ENCODE data around the genes OR4K17, TTC5, OSGEP, NDRG2 and RNASE8.

GRCh38 chr14:20110587-20110898 is at the start of gene OR4K17:
OR4K17 (plus strand) TSS chr14:20110739.
- PRO-cap: no peak
- RAMPAGE, long total RNA, 4 experiments: no peak in any of the 4 experiments

GRCh38 chr14:20305318-20306288 is at the start of gene TTC5:
TTC5 (minus strand) TSS chr14:20305951.
- PRO-cap: no peak
- RAMPAGE, long total RNA, 4 experiments: start-site peak on the minus strand in 4 of 4 experiments, at chr14:20305935-20305957 at its widest, 31 to 99 reads per replicate

DNA sequence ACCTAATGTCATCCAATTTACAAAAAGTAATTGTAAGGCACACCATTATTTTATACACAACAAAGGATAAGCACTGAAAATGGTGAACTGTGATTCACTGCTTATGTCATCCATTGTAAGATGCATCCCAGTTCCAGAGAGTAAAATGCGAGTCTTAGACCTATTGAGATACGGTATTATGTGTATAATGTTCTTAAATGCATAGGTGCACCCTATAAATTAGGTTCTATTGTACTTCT is 405 bp downstream of the PARP2 start:
- PRO-cap: no peak
- RAMPAGE, long total RNA, 4 experiments: no peak in any of the 4 experiments

GRCh38 chr14:20376130-20376739 is 32.8 kb downstream of the PARP2 start:
- PRO-cap: no peak
- RAMPAGE, long total RNA, 4 experiments: no peak in any of the 4 experiments

- PRO-cap: no peak
- RAMPAGE, long total RNA, 4 experiments: no peak in any of the 4 experiments
Observed at GRCh38 chr14:20418354-20418996, 5.2 kb upstream of the TEP1 start.

- PRO-cap: no peak
- RAMPAGE, long total RNA, 4 experiments: start-site peak on the minus strand in 1 of 4 experiments, at chr14:20454777-20455099 at its widest, 27 to 136 reads per replicate
Observed at GRCh38 chr14:20454239-20455126, at the start of gene OSGEP. OSGEP (minus strand) TSS chr14:20454812.

DNA sequence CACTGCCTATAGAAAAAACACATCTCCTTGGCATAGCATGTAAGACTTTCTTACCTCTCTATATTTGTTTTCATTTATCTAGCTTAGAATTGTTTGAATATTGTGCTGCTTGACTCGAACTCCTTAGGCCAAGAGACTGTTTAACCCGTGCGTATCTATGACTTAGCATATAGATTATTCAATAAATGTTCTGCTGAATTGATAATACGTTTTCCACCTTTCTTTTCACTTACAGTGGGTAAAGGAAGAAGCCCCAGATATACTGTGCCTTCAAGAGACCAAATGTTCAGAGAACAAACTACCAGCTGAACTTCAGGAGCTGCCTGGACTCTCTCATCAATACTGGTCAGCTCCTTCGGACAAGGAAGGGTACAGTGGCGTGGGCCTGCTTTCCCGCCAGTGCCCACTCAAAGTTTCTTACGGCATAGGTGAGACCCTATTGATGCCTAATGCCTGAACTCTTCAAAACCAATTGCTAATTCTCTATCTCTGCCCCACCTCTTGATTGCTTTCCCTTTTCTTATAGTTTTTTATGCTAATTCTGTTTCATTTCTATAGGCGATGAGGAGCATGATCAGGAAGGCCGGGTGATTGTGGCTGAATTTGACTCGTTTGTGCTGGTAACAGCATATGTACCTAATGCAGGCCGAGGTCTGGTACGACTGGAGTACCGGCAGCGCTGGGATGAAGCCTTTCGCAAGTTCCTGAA is 1.6 kb downstream of the APEX1 start:
- PRO-cap: no peak
- RAMPAGE, long total RNA, 4 experiments: no peak in any of the 4 experiments

DNA sequence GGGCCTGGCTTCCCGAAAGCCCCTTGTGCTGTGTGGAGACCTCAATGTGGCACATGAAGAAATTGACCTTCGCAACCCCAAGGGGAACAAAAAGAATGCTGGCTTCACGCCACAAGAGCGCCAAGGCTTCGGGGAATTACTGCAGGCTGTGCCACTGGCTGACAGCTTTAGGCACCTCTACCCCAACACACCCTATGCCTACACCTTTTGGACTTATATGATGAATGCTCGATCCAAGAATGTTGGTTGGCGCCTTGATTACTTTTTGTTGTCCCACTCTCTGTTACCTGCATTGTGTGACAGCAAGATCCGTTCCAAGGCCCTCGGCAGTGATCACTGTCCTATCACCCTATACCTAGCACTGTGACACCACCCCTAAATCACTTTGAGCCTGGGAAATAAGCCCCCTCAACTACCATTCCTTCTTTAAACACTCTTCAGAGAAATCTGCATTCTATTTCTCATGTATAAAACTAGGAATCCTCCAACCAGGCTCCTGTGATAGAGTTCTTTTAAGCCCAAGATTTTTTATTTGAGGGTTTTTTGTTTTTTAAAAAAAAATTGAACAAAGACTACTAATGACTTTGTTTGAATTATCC is 2.2 kb downstream of the APEX1 start:
- PRO-cap: no peak
- RAMPAGE, long total RNA, 4 experiments: no peak in any of the 4 experiments

DNA sequence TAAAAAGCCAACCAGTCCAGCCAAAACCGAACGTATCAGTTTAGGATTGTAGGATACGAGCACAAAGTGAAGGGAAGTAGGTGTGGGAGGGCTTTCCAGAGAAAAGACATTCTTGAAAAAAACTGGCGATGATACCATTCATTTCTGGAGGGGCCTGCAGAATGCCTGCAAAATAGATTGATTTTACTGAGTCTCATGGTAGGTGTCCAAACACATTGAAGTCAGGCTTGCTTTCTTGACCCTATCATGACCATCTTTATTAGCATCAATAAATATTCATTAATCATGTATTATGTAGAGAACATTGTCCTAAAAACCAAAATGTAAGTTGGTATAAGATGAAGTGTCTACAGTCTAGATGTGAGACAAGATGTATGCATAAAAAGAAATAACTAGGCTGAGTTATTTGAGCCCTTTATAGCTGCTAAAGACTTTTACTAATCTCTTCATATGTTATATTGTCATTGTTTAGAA is 10.1 kb downstream of the PNP start:
- PRO-cap: no peak
- RAMPAGE, long total RNA, 4 experiments: no peak in any of the 4 experiments

- PRO-cap: no peak
- RAMPAGE, long total RNA, 4 experiments: no peak in any of the 4 experiments
Observed at GRCh38 chr14:20498917-20499447, 29.8 kb downstream of the PNP start.

GRCh38 chr14:20662928-20664086 is 21.1 kb upstream of the RNASE4 start:
- PRO-cap: no peak
- RAMPAGE, long total RNA, 4 experiments: no peak in any of the 4 experiments

DNA sequence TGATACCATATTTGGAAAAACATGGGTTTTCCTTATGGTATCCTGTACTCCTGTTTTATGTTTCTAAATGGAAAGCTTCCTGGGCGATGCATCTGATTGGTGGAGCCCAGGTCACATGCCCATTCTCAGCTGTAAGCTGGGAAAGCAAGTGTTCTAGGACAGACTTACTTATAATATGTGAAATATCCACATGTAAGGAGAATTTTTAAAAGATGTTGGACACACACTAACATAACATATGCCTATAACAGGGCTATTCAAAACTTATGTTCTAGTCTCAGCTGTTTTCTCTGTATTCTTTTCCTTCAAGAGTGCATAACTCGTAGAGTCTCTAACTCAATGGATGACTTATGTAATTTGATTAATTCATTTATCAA is 4.3 kb upstream of the RNASE4 start:
- PRO-cap: no peak
- RAMPAGE, long total RNA, 4 experiments: no peak in any of the 4 experiments

DNA sequence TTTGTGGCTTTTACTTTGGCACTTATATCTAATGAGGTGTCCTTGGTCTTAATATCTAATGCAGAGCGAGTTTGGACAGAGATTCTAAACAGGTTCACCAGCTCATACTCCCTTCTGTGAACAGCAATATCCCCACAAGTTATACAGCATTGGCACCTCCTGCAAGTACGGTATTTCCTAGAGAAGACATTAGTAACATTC is 2.3 kb downstream of the ANG start:
- PRO-cap: no peak
- RAMPAGE, long total RNA, 4 experiments: no peak in any of the 4 experiments

DNA sequence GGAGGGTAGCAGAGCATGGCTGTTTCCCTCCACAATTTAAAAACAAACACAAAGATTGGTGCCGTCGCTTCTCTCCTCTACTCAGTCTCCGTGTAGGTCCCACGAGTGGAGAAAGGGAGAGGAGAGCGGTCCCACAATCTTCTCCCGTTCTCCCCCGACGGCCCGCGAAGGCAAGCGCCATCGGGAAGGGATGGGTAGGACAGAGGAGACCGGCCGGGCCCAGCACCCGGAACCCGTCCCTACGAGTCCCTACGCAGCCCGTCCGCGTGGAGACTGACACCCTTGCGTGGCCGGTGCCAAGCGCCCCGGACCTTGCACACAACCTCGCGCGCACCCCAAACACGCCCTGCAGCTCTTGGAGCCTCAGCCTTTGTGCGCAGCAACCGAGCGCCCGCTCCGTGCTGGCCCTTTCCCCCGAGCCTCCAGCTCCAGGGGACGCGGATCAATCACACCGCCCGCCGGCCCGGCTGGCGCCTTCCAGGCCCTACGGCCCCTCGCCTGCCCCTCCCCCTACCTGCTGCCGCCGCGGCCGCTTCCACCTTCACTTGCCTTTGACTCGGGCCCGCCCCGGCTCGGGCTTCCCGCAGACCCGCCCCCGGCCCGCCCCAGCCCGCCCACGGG is at the start of gene NDRG2:
Gene NDRG2 (minus strand): TSS at position 547 of the 621 bp plus-strand sequence.
- PRO-cap: no peak
- RAMPAGE, long total RNA, 4 experiments: start-site peak on the minus strand in 4 of 4 experiments, centred at positions 539 to 548 of the sequence, 415 to 4,441 reads per replicate

GRCh38 chr14:21057466-21057846 is at the start of gene RNASE8:
RNASE8 (plus strand) TSS chr14:21057822.
- PRO-cap: no peak
- RAMPAGE, long total RNA, 4 experiments: no peak in any of the 4 experiments

DNA sequence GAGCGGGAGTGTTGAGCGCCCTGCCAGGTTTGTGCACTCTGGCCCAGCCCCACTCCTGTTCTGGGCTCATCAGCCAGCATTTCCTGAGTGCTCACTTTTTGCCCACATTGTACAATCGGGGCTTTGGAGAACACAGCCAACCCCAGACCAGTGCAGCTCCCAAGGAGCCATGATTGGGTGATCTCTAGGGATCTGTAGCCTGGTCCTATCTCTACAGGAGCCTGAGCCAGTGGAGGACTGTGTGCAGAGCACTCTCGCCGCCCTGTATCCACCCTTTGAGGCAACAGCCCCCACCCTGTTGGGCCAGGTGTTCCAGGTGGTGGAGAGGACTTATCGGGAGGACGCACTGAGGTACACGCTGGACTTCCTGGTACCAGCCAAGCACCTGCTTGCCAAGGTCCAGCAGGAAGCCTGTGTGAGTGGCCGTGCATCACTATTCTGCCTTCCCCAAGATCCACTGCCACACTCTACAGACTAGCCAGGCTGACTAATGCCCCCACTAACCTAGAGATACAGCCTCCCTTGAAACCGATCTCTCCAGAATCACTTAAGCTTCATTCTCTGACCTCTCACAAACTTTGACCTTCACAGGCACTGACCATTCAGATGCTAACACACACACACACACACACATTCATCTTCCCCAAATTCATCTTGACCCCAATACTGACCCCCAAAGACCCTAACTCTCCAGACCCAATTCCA is 2.9 kb downstream of the ARHGEF40 start:
- PRO-cap: no peak
- RAMPAGE, long total RNA, 4 experiments: no peak in any of the 4 experiments

GRCh38 chr14:21093922-21094927 is 4.2 kb downstream of the ZNF219 start:
- PRO-cap: no peak
- RAMPAGE, long total RNA, 4 experiments: no peak in any of the 4 experiments

DNA sequence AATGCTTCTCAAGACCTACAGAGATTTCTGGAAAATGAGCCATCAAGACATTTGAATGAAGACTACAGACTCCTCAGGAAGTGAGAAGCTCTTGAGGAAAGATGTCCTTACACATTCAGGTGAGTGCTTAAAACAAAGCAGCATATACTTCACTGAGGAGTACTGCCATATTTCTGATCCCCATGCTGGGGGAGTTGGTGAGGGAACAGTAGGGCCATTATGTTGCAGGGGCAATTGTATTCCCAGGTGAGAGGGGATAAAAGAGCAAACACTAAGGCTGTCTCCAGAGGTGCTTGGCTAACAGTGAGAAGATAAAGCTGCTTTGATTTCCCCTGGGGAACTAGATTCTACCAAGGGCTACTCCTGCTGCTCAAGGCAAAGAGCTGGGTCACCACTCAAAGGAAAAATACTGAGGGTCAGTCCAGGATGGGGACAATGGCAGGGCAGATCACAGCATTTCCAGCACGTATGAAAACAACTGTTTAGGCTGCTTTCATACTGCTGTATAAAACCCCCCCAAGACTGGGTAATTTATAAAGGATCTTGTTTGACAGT is 47.6 kb upstream of the OR5AU1 start:
- PRO-cap: no peak
- RAMPAGE, long total RNA, 4 experiments: no peak in any of the 4 experiments

- PRO-cap: no peak
- RAMPAGE, long total RNA, 4 experiments: no peak in any of the 4 experiments
Observed at GRCh38 chr14:21209237-21209806, 53.5 kb upstream of the OR5AU1 start.

- PRO-cap: no peak
- RAMPAGE, long total RNA, 4 experiments: no peak in any of the 4 experiments
Observed at GRCh38 chr14:21224143-21225481, 44.6 kb downstream of the HNRNPC start.